Metastatic Lung Carcinoma in the Adrenal Gland (tissue), 1 donor: Measurements from ENCODE around the gene PTAFR.

- PRO-cap: no peak
Measured at GRCh38 chr1:27138308-27139518, 16.2 kb downstream of the SLC9A1 start.

DNA sequence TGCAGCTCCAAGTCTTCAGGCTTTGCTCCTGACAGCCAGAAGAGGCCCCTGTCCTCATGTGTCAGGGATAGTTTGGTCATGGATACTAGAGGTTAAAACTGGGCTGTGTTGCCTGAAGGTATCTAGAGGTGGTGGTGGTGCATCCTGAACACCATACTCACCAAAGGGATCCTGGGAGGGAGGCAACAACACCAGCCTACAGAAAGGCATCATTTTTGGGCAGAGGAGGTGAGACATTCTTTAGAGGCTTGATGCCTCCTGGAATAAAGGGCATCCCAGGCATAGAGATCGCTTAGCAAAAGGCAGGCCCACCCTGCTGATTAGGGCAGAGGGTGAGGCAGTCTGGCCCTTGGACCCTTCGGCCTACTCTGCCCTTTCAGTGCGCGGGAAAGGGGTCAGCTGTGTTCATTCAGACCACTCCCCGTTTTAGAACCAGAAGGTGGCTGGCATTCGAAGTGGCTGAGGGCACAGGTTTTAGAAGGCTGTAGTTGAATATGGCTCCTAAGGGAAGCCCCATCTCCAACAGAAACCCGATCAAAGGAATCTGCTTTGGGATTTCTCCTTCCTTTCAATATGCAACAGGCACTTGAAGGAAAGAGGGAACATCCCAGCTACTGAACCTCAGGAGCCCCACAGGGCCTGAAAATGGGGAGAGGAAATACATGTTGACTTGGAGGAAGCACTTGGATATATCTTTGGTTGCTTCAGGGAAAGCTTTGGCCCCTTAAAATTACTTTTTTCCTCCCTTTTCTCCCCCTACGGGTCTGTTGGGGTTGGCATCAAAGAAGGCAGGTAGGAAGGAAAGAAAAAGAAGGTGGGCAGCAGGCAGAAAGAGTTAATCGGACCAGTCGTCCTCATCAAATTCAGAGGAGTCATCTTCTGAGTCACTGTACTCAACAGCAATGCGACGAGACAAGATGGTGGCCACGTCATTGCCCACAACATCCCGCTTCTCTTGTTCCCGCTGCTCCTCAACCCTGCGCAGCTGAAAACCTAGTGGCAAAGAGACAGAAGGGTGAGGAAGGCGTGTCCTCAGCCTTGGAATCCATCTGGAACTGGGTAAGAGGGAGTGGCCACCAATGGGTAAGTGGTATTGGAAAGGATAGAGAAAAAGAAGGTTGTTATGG lies 15.3 kb downstream of the GPR3 start:
- PRO-cap: no peak

GRCh38 chr1:27427117-27427869 lies 34.9 kb downstream of the GPR3 start:
- PRO-cap: no peak

DNA sequence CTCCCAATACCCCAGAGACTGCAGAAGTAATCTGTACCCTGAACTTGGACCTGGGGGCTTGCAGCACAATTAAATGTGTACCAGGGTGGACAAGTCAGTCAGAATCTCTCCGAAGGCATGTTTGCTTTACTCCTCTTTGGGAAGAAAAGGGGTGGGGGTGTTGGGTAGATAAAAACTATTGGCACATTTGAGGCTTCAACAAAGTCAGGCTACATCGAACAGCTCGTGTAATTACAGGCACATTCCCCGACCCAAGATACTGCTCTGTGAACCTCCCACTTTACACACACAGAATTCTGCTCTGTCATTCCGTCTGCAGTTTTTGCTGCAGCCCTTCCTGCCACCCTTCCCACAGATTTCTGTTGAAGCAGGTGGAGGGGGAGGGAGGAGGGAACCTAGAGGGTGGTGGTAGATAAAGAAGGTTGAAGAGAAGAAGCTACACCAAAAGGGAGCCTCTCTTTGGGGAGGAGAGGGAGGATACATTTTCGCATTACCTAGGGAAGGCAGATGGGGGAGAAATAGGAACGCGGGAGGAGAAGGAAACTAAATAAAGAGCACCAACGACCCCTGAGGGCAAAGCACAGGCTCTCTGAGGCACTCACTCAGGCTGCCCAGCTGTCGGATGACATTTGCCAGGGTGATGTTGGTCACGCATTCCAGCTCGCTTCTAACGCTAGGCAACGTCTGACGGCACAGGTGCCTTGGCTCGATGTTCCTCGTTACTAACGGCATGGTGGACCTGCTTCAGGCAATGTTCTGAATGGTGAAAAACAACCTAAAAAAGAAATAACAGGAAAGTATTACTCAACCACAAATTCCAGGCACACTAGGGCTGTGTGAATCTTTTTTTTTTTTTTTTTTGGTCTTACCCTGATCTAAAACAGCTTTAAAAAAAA lies 36.0 kb downstream of the GPR3 start:
- PRO-cap: no peak

- PRO-cap: no peak
Measured at GRCh38 chr1:27534234-27534997, 44.4 kb upstream of the WASF2 start.

DNA sequence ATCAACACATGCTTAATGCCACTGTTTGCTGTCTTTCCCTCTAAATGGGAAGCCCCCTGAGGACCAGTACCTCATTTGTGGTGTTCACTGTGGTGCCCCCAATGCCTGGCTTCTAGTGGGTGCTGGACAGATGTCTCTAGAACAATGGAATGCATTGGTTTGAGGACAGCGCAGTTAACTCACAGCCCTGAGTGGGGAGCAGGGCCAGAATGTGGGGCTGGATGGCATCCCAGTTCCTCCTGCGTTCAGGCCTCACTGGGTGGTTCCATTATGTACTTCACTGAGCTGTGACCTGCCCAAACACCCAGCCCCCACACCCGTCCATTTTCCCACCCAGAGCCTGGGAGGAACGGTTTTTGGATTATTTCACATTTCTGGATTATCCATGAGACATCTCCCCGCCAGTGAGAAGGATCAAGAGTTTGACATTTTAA lies 55.2 kb upstream of the WASF2 start:
- PRO-cap: no peak

GRCh38 chr1:27562093-27562592 lies 41.8 kb downstream of the AHDC1 start:
- PRO-cap: no peak

DNA sequence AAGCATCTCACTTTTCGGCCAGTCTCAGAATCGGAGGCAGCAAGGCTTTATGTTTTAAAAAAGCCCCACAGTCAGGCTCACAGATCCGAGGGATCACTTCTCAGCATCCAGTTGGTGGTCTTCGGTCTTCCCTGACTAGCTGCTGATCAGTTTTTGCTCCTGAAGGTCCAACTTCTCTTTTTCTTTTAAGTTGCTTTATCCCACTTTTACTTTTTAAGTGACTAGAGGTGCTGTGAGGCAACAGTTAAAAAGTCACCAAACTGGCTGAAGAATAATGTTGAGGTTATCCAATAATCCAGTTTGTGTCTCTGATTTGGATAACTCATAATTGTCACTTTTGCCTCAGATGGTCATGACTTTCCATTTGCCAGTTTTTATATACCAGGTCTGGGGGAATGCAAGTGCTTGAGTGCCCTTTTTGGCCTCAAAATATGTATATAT lies 904 bp downstream of the FAM76A start:
- PRO-cap: no peak

- PRO-cap: no peak
Measured at GRCh38 chr1:27737775-27738018, 11.9 kb downstream of the FAM76A start.

- PRO-cap: no peak
Measured at GRCh38 chr1:27858101-27858835, 14.1 kb upstream of the THEMIS2 start.

- PRO-cap: no peak
Measured at GRCh38 chr1:27886949-27887593, 14.7 kb downstream of the THEMIS2 start.

GRCh38 chr1:27993067-27993733 lies 33.4 kb downstream of the XKR8 start:
- PRO-cap: no peak

DNA sequence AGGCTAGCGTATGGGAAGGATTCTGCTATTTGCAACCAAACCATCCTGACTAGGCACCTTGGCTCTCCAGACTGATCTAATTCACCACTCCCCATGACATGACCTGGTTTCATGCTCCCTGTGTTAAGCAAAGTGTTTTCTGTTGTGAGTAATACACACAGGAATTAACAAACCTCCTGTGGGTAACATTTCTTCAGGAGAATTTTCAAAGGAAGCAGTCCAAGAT lies 35.3 kb upstream of the EYA3 start:
- PRO-cap: no peak

DNA sequence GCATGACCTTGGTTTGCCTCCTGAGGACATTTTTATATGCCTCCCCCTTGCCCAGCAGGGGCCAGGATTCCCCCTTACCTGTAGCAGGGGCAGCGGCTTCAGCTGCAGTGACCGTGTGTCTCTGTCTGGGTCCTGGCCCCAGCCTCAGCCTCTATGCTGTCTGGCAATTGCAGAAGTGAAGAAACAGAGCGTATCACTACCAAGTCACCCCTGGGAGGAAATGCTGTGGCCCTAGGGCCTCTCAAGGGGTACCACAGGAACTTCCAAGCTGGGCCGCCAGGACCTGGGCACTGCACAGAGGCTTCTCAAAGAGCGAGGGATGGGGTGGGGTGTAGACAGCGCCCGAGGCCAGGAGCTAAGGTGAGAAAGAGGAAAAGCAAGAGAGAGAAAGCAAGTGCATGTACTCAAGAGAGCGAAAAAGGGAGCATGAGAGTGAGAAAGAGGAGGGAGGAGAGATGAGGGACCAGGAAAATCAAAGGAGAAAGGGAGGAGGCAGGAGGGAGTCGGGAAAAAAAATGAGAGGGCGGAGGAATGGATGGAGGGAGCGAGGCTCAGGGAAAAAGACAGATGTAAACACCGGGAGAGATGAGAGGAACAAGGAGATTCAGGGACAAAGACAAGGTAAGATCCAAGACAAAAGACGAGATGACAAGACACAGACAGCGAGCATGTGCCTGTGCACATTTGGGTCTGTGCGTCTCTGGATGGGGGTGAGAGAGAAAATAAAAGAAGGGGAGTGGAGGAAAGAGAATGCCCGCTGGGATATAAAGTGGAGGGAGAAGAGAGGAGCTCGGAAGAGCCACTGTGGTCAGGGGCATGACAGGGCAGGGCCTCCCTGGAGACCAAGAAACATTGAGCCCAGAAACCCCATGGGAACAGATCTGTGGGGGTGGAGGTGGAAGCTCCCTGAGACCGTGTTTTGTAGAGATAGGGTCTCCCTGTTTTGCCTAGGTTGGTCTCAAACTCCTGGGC lies at the start of gene PTAFR:
Gene PTAFR, minus strand, starts transcription at position 177 of the 972 bp plus-strand sequence.
- PRO-cap: unidirectional peak, minus-strand start at position 146 of the sequence

DNA sequence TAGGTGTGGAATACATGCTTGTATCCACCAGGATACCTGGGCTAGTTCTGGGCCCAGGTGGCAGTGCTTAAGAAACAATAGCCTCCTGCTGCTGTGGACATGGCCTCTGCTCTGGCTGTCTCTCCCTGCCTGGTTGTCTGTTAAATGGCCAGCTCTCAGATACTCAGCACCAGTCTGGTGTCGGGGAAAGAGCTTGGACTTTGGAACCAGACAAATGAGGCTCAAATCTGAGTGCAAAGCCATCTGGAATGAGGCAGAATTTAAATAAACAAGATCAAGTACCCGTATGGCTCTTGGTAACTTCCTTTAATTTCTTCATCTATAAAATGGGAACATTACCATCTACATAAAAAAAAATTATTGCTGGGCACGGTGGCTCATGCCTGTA lies 31.6 kb downstream of the SESN2 start:
- PRO-cap: no peak

GRCh38 chr1:28473463-28474262 lies 32.2 kb upstream of the RCC1 start:
- PRO-cap: no peak

DNA sequence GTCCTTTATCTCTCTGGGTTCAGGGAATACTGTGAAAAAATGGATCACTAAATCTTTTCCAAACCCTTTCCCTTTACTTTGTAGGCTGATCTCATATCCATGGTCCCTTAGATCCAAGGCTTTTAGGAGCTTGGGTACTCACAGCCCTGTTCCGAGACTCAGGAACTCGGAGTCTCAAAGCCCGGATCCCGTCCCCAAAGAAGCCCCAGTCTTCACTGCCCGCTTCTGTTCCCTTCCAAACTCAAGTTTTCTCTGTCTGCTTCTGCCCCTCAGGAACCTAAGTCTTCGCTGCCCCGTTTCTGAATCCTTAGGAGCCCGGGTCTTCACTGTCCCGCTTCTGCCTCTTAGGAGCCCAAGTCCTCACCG lies 607 bp downstream of the TAF12 start:
- PRO-cap: no peak

GRCh38 chr1:28669309-28669721 lies 731 bp downstream of the GMEB1 start:
- PRO-cap: no peak

- PRO-cap: no peak
Measured at GRCh38 chr1:28751298-28752347, 14.9 kb downstream of the YTHDF2 start.

- PRO-cap: no peak
Measured at GRCh38 chr1:28773097-28773768, 36.5 kb downstream of the YTHDF2 start.